ENCODE measurements around the genes TRIM77, FAT3 and HEPHL1.

DNA sequence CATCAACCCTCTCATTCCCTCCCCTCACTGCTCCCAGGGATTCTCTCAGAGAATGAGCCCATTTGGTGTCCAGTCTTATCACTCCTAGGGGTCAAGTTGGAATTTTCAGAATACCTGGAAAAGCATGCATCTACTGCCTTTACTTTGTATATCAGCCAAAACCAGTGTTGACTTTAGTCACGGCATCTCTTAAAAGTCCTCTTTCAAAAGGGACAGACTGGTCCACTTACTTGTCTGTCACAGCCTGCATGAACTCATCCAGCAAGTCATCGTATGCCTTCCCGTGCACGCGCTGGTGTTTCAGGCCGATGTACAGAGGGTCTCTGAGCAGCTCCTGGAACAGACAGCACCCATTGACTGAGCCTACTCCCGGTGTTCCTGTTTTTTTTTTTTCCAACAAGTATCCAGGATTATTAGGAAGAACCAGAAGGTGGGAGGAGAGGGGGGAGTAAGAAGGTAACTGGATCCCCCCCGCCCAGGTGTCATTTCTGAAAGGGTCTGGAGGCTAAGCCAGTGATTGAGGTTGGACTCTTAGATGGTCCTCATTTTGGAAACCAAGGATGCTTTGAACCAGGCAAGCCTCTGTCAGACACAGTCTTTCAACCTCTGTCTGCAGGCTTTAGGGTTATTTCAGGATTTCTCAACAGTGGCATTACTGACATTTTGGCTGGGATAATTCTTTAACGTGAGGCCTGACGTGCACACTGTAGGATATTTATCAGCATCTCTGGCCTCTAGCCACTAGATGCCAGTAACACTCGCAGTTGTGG, 112.6 kb downstream of the CCDC81 start:
- PRO-cap: no peak

GRCh38 chr11:86578142-86578924, 203.6 kb downstream of the CCDC81 start:
- PRO-cap: no peak

GRCh38 chr11:86623054-86623642, 177.2 kb upstream of the PRSS23 start:
- PRO-cap: no peak

- PRO-cap: no peak
These were observed 5.6 kb downstream of the PRSS23 start for GRCh38 chr11:86805718-86806478.

DNA sequence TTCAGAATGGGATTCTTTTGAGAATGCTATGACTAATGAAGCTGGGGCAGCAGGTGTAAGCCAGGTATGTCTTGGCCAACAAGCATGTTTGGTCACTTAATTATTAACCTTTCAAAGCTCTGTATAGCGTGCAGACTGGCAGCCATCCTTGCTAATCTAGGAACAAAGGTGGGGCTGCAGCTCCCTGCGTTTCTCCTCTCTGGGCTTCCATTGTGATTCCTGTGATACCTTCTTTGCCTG, 11.7 kb downstream of the PRSS23 start:
- PRO-cap: no peak

DNA sequence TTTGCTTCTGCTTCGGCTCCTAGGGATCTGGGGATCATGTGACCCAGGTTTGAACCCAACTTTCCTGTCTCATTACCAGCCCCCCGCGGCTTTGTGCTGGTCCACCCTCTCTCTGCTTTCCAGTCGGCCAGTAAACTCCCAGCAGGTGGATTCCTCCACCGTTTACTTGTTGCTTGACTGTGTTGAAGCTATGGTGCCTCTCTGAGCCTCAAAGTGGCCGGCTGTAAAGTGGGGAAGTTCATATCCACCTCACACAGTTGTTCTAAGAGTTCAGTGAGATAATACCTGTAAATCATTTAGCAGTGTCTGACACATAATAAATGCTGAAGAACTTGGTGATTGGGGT, 1.2 kb upstream of the FZD4 start:
- PRO-cap: no peak

DNA sequence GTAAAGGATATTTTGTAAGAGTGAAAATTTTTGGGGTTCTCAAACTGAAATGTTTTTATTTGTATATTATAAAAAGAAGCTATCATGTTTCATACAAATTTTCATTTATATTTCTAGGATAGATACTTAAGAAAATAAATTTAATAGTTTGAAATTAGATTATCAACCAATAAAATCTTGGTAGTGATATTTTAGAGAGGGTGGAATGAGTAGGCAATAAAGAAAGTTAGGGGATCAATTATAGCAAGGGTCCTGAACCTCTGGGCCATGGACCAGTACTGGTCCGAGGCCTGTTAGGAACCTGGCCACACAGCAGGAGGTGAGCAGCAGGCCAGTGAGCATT, 265.1 kb downstream of the TMEM135 start:
- PRO-cap: no peak

- PRO-cap: no peak
These were observed 321.7 kb downstream of the TMEM135 start for GRCh38 chr11:87359303-87359939.

DNA sequence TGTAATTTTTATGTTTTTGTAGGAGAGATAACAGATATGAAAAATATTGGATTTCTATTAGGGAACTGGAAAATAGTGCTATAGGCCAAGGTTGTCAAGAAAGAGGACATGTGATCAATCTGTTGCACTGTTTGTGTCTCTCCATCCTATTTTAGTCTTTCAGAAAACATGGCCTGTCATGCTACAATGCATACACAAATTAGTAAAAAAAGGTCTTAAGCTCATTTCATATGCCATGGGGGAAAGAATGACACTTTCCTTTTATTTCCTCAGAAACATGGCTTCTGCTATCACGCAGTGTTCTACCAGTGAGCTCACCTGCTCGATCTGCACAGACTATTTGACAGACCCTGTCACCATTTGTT, at the start of gene TRIM77:
TSS of gene TRIM77 (plus strand) at position 278 of the 365 bp plus-strand sequence.
- PRO-cap: no peak

GRCh38 chr11:90052396-90052807, 21.5 kb downstream of the TRIM49C start:
- PRO-cap: no peak

DNA sequence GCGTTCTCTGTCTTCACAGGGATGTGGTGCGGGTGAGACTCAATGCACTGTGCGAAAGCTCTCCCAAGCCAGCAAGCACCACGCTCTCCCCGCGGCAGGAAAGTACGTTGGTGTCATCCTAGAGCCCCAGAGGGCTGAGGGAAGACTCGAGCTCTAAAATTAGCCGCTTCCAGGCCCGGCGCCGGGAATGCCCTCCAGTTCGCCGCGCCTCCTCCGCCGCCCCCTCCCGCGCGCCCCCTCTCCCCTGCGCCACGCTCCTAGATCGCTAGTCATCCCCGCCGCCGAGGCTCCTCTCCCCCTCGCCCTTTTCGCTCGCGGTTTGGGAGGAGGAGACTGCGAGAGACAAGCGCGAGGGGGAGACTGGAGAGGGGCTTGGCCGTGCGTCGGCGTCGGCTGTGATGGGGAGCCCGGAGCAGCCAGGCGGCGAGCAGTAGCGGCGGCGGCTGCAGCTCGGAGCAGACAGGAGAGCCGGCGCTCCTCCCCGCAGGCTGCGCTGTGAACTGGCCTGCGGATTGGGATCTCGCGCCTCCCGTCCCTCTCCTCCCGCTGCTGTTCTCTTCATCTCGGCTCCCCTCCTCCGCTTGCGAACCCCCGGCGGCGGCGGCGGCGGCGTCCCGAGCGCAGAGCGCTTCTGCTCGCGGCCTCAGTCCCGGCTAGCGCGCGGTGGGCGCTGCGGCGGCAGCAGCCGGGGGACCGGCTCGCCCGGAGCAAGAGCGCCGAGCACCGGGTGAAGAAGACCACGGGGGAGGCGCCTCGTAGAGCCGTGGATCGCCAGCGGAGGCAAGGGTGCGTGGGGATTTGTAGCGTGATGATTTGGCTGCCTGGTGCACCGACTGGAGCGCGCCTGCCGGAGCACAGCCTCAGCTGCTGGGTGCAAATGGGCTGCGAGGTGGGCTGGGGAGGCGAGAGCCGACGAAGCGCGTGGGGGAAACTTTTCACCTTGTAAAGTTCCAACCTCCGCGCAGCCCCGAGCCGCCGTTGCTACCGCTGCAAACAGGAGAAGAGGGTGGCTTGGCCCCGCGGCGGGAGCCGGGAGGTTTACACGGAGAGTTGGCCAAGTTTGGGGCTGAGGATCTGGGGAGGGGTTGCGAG, at the start of gene FAT3:
TSS of gene FAT3 (plus strand) at position 430 of the 1,092 bp plus-strand sequence.
- PRO-cap: unidirectional peak, plus-strand start at position 433 of the sequence

DNA sequence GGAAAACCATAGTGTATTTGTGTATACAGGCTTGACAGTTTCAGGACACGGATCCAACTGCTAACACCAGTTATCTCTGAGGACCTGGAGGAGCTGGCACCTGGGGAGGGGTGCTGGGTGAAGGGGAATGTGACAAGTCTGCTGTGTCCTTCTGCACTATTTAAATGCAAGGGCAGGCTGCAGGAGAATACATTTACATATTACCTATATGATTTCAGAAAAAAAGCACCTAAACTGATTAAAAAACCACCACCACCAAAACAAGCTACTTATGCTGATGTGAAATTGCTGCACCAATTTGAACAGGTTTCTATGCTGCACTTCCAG, 6.7 kb downstream of the SMCO4 start:
- PRO-cap: no peak

GRCh38 chr11:93654983-93655380, 6.5 kb upstream of the CEP295 start:
- PRO-cap: no peak

DNA sequence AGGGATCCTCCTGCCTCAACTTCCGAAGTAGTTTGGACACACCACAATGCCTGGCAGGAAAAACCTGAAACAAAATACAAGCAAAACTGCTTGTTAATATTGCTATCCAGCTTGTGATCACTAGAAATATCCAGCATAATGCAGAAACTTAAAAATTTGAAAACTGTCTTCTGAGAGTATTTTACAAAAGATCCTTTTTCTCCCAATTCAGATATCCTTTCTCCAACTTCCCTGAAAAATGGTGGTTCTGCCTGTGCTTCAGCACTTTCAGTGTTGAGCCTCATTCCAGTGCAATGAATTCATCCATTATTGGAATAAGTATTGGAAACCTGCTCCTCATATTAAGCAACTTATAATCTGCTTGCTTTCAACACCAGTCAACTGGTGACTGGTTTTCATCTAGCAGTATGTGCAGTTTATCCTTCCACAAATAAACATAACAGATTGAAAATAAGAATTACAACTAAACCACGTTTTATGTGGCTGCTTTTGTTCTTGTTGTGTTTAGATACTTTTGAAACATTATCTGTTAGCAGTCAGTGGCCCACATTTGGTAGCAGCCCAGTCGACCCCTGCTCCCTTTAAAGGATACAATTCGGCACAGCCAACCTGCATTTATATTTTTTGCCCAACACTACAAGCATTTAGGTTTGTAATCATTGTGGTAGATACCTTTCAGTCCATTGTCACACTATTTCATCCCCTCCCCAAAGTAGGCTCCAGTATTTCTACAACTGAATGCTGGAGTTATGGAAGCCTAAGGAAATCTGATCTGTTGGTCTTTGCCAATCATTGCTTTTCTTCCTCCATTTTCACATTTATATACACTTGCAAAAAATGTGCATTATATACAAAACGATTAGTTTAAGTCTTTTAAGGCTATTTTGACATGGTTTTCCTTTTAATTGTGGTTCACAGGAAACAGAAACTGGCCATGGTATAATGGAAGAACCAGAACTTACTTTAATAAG, 13.2 kb downstream of the TAF1D start:
- PRO-cap: no peak

DNA sequence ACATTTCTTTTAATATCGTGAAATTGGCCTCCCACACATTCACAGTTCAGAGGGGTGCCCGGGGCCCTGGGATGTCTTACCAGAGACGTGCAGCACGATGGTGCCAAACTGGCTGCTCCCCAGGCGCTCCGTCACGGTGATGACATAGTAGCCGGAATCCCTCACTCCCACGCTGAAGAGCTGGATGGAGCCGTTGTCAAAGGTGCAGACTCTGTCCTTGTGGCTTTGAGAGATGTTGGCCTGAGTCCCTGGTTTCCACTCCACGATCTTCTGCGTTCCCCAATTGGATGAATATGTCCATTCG, 29.5 kb downstream of the VSTM5 start:
- PRO-cap: unidirectional peak, minus-strand start at position 165 of the sequence

GRCh38 chr11:94021223-94021666, at the start of gene HEPHL1:
HEPHL1 (plus strand) TSS chr11:94021354.
- PRO-cap: no peak

- PRO-cap: no peak
These were observed 36.1 kb upstream of the AMOTL1 start for GRCh38 chr11:94731995-94732546.

DNA sequence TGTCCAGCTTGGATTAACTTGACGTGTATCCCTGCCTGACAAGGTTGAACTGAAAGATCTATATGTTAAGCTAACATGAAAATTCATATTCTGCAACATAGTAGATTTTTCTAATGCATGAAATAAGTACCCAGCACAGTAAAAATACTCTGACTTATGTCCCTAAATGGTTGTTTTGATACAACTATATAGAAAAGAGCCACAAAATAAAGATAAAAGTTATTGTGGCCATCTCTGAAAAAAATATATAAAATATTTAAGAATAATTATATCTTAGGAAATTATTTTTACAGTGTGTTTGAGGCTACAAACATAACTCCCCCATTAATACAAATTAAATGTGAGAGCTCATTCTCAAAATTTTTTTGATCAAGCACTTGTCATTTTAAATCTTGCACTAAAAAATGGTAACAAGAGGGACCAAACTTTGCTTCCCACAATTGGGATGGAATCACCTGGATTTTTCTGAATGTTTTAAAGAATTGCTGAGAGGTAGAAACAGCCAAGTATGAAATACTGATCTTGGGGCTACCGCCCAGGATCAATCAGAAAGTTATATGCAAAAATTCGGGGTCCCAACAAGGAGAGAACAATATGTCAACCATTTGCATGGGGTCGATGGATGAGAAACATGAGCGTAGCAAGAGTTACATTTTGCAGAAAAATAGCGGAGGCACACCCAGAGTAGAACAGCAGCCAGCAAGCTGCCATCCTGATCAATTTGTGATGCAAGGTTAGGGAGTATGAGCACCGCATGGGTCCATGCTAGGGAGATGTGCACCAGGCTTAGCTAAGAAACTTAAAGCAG, 41.0 kb downstream of the ENDOD1 start:
- PRO-cap: no peak

- PRO-cap: no peak
These were observed 45.9 kb downstream of the SESN3 start for GRCh38 chr11:95185032-95185647.

DNA sequence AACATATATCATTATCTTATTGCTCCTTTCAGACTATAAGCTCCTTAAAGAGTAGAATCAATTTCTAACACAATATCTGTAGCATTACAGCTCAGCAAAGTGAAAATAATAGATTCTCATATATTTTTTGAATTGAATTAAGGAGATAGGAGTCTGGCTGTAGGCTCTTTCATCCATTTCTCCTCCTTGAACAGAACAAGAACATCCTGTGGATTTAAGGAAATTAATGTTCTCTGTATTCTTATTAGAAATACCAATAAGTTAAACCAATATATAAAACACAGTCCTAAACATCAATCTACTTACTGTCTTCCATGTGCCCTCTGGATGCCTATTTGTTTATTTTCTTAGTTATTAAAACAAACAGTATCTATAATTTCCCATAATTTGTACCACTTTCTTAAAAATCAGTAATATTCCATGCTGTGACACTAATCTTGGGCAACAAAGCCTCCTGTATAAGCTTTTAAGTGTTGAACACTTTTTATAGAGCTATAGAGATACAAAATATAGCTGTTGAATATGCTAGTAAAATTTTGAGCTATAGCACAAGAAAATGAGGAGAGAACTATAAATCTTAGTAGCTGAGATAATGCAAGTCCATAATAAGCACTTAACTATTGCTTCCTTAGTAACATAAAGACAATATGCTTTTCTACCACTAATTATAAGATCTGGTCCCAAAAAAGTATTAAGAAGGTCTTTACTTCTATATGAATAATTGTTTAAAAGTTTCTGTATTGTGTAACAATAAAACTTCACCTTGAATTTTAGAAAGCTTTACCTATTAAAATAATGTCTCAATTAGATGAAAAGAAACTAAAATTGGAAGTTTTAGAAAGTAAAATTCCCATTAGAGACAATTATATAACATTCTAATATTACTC, 28.6 kb downstream of the SESN3 start:
- PRO-cap: no peak